Stomach (tissue), 7 donors: ENCODE measurements around the gene HNRNPK.

DNA sequence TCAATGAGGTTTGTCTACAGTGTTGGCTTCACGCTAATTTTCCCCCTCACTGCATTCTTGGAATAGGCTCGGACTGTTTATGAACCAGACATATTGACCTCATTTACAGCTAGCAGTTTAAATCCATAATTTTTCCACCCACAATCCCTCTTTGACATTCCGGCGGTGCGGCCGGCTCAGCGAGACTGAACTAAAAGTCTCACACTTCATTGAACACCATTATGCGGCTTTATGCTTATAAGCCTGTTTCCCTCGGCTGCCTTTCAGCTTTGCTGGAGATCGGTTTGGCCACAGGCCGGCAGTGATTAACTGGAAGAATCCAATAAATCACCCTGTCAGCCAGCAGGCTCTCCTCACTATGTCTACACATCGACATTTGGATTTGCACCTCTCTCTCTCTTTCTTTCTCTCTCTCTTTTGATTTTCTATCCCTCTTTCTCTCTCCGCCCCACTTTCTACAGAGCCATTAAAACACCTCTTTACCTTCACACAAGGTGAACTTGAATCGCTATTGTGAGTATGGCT is 315.0 kb upstream of the TLE4 start:
- PRO-cap = no peak
- RAMPAGE, long total RNA, 5 experiments = no peak in any of the 5 experiments
- RRBS = 3% methylated on average over 4 of the region's 14 CpGs

- PRO-cap = no peak
- RAMPAGE, long total RNA, 5 experiments = start-site peak on the plus strand in 1 of 5 experiments, at chr9:79591117-79591190 at its widest, 5 reads per replicate
- RRBS = no CpG with 5 or more reads among the region's 3 CpGs
Observed at GRCh38 chr9:79590914-79591778, 19.4 kb downstream of the TLE4 start.

- PRO-cap = no peak
- RAMPAGE, long total RNA, 5 experiments = start-site peak on the plus strand in 1 of 5 experiments, at chr9:79701410-79701814 at its widest, 6 reads per replicate
- RRBS = no CpG with 5 or more reads among the region's 2 CpGs
Observed at GRCh38 chr9:79701425-79702024, 129.8 kb downstream of the TLE4 start.

DNA sequence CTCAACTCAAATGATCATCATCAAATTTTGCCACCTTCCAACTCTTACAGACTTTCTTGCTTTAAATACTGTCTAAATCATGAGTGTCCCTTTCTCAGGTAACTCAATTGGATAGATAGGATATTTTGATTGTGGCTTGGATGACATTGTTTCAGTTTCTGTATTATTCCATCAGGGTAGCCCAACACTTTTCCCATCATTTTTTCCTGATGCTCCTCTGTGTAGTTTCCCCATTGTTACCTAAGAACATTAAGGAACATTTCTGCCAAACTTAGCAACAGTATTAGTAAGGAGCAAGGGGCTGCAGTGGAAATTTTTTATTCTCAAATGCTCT is 212.2 kb downstream of the TLE4 start:
- PRO-cap = unidirectional peak, plus-strand start at position 123 of the sequence
- RAMPAGE, long total RNA, 5 experiments = no peak in any of the 5 experiments

GRCh38 chr9:80134443-80134845 is 562.7 kb downstream of the TLE4 start:
- PRO-cap = no peak
- RAMPAGE, long total RNA, 5 experiments = no peak in any of the 5 experiments
- RRBS = no CpG with 5 or more reads among the region's 2 CpGs

GRCh38 chr9:81183953-81184511 is 505.3 kb downstream of the TLE1 start:
- PRO-cap = no peak
- RAMPAGE, long total RNA, 5 experiments = no peak in any of the 5 experiments
- RRBS = no CpG with 5 or more reads among the region's 2 CpGs

DNA sequence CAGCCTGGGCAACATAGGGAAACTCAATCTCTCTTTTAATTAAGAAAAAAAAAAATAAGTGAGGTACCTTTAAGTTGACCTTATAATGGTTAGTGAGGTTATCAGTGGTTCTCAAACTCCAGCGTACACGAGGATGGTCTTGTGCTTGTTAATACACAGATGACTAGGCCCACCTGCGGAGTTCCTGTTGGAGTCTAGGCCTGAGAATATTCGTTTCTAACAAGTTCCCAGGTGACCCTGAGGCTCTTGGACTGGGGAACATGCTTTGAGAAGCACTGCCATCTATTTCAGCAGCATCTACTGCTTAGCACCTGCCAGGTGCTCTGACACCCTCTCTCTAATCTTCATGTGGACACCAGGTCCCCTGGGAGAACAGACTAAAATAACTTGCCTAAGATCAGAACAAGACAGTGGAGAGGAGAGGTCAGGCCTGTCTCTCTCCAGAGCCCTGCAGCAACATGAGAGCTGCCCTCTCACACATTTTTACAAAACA is 24.6 kb downstream of the TLE1 start:
- PRO-cap = no peak
- RAMPAGE, long total RNA, 5 experiments = no peak in any of the 5 experiments
- RRBS = no CpG with 5 or more reads among the region's 4 CpGs

DNA sequence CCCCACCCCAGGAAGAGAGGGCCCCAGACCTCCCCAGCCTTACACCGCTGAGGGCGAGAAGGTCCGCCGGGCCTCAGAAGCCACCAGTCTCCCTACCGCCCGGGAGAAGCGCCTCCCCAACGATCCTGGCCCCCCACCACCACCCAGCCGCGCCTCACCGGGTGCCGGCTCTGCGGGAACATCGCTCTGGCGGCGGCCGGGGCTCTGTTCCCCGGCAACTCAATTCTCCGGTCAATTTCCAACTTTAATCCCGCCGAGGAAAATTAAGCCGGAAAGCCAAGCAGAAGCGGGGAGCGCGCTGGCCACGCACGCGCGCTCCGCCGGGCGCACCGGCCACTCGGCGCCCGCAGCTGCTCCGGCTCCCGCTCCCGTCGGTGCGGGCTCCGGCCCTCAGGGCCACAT is 1.3 kb downstream of the TLE1 start:
- PRO-cap = no peak
- RAMPAGE, long total RNA, 5 experiments = no peak in any of the 5 experiments
- RRBS = 2% methylated on average over 16 of the region's 42 CpGs

GRCh38 chr9:81879218-81879634 is 49.0 kb upstream of the SPATA31D4 start:
- PRO-cap = no peak
- RAMPAGE, long total RNA, 5 experiments = no peak in any of the 5 experiments
- RRBS = no CpG with 5 or more reads among the region's 3 CpGs

DNA sequence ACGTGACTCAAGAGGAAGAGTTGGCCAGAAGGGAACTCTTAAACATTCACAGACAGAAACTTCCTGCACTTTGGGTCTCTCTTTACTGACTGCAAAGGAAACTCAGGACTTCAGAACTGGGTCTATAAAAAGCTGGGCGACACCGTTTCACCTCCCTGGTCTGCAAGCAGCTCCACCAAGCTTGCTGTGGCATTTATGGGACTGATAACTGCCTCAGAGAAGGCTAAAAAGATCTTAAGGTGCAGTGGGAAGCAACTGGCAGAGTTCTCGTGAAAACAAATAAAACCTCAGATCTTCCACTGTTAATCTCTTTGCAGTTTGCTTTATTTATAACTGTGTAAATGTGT is 48.6 kb upstream of the SPATA31D4 start:
- PRO-cap = no peak
- RAMPAGE, long total RNA, 5 experiments = no peak in any of the 5 experiments
- RRBS = no CpG with 5 or more reads among the region's 4 CpGs

DNA sequence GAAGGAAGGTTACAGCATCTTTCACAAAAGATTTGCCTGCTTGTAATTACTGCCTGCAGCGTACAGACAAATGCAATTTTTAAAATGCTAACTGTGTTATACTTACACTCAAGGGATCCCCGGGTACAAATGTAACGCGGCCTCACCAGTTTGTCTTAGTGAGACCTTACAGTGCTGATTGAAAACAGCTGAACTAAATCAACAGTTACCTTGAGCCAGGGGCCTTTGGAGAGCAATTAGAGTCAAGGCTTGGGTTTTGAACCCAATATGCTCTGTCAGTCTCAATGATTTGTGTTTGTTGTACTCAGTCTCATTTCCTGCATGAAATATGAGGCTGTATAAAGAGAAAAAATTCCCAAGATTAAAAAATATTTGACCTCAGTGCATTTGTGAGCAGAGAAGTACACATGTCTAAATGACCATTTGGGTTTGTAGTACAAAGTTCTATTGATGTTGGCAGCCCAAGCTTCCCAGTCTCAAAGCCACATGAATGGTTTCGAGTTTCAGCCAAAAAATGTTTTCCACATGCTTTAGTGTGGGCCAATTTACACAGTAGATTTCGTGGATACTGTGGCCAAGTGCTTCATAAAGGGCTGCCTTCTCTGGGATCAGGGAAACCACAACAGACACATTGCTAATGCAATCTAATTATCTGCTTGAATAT is 500.0 kb downstream of the SPATA31D1 start:
- PRO-cap = no peak
- RAMPAGE, long total RNA, 5 experiments = no peak in any of the 5 experiments
- RRBS = no CpG with 5 or more reads among the region's 6 CpGs

GRCh38 chr9:82601135-82601688 is 461.7 kb downstream of the RASEF start:
- PRO-cap = no peak
- RAMPAGE, long total RNA, 5 experiments = no peak in any of the 5 experiments
- RRBS = no CpG with 5 or more reads among the region's 5 CpGs

- PRO-cap = no peak
- RAMPAGE, long total RNA, 5 experiments = no peak in any of the 5 experiments
- RRBS = no CpG with 5 or more reads among the region's 9 CpGs
Observed at GRCh38 chr9:82884024-82884490, 178.9 kb downstream of the RASEF start.

- PRO-cap = unidirectional peak, plus-strand start at chr9:83219345
- RAMPAGE, long total RNA, 5 experiments = start-site peak on the plus strand in 3 of 5 experiments, at chr9:83219308-83219366 at its widest, 12 to 92 reads per replicate; start-site peak on the minus strand in 1 of 5 experiments, at chr9:83219211-83219224 at its widest, 23 reads per replicate
- RRBS = 2% methylated on average over 4 of the region's 30 CpGs
Observed at GRCh38 chr9:83218933-83219602, 156.1 kb upstream of the RASEF start.

DNA sequence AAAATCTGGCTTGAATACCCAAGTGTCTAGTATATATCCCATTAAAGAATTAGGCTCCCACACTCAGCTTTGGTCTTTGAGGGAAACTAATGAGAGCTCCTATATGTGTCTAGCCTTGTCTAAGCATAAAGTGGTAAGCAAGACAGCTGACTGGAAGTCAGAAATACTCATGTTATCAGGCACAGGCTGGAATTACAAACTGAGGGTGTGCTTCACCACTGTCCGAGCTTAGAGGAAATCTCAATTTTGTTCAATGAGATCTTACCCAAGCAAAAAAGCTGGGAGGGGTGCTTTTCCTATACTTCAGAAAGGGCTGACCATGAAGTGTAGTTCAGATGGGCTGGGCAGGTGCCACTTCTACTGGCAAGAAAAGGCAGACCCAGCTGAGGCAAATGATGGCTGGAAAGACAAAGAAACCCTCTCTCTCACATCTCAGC is 33.4 kb downstream of the IDNK start:
- PRO-cap = no peak
- RAMPAGE, long total RNA, 5 experiments = no peak in any of the 5 experiments
- RRBS = no CpG with 5 or more reads among the region's 1 CpG

DNA sequence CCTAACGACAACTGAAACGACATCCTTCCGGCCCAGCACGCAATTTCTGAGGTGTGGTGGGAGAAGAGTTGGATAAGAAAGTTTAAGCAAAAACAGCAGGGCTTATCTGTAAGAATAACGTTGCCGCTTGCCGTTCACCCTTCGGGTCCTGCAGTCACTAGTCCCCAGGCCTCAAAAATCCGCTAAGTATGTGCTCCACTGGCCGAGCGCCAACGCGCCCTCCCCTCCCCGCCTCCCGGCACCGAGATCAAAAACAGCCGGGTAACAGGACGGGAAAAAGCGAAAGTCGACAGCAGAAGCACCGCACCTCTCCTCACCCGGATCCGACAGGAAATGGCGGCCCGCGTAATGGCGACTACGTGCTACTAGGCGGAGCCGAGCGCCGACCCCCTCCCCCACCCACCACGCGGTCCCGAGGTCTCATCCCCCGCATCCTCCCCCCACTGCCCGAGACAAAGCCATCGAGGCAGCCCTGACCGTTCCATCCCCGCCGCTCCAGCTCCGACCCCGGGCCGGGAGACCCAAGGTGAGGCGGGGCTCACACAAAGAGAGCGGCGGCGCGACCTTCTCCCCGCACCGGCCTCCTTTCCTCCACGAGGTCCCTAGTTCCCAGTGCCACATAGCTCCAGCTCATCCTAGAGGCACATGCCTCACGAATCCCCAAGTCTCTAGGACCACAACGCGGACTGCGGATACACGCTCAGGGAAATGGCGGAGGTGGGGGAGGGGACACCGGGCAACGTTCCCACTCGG is 545 bp downstream of the HNRNPK start:
- PRO-cap = bidirectional peak, plus-strand start at position 275 of the sequence, minus-strand start at position 325 of the sequence
- RAMPAGE, long total RNA, 5 experiments = no peak in any of the 5 experiments
- RRBS = 2% methylated on average over 17 of the region's 61 CpGs

DNA sequence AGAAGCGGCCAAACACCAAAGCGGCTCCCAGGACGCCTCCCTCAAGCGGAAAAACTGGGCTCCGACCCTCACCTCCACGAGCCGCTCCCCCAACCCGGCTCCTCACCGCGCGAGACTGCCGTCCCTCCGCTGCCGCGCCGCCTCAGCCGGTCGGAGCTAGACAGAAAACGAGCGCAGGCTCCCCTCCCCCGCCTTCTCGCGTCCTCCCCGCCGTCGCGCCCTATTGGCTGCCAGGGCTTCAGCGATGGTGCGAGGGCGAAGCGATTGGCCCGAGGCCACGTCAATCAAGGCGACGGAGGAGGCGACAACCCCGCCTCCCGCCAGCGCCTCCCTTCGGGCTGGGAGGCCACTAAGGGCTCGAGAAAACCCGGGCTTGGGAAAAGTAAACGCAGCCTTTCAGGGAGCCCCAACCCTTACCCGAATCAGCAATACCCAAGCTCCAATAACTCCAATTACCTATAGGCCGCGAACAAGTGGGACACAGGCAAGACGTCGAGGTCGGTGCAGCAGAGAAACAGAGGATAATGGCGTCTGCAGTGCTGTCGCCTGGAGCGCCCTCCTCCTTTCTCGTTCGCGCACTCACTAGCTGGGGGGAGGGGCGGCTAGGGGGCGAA is at the start of gene HNRNPK:
TSS of gene HNRNPK (minus strand) at position 169 of the 614 bp plus-strand sequence.
- PRO-cap = bidirectional peak, plus-strand start at position 360 of the sequence, minus-strand start at position 198 of the sequence; bidirectional peak, plus-strand start outside the sequence, minus-strand start at position 569 of the sequence
- RAMPAGE, long total RNA, 5 experiments = start-site peak on the minus strand in 5 of 5 experiments, centred at positions 142 to 554 of the sequence, 516 to 31,637 reads per replicate
- RRBS = 1% methylated on average over 14 of the region's 57 CpGs

DNA sequence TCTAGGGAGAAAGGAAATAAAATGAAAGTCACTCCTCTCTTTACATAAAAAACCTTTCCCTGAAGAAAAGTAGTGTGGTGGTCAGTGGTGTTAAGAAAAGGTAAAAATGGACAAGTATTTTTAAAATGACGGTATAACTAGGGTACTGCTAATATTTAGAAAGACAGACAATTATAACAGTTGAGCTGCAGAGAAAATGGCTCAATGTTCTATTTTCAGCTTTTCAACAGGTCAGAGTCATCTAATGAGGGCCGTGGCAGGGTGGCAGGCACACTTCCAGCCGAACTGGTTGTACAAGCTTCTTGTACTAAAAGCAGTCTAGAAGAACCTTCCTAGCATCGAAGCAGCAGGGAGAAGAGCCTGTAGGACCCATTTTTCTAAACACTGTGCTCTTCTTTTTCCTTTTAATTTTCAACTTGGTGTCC is 85.7 kb downstream of the SLC28A3 start:
- PRO-cap = no peak
- RAMPAGE, long total RNA, 5 experiments = no peak in any of the 5 experiments
- RRBS = no CpG with 5 or more reads among the region's 4 CpGs

DNA sequence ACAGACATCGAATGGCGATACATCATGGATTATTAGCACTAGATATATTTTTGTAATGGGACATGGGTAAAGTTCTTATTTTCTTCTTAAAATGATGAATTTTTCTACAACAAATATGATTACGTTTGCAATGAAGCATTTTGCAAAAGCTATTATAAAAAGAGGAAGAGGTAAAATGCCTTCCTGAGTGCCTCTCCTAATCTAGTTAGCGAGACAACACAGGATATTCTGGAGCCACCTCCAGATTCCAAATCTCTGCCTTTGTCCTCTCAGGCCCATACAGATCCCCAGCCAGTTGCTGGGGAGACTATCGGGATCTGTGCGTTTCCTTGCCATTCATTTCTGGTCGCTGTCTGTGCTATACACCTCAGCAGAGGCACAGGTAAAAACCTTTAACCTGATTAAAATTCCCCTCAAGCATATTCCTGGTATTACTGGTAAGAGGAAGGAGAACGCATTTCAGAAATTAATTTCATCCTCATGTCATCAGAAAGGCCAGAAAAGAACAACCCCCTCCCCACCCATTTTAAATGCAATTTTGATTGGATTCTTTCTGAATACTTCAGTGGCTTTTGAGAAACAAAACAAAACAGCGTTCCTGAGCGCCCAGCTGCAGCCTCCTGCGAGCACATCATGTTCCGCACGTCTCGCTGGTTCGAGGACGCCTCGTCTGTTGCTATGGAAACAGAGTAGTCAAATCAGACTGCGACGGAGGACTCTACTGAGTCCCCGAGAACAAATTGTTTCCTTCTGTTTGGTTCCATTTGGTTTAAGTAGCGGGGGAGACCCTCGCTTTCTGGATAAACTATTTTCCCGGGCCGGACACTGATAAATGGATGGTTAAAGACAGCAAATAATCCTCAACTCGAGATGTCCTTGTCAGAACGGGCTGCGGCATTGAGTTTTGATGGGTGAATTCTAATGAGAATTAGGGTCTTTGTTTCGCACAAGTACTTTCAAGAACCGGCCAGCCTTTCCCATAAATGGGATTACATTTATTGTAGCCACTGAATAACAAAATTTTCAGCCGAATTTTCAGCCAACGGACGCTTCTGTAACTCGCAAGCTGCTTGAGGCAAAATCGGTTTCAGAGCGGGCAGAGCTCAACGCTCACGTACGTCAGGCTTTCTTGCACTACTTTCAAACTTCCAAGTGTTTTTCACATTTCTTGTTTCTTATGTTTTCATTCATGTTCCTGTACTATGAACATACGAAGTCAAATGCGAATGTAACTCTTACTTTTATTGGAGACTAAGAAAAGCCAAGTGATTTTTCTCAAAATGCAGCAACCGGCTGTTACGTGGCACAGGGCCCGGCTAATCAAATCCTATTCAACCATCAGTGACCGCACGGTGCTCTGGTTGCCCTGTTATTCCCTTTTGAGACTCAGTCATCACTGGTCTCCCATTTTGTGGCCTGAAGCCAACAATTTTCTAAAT is 69.0 kb downstream of the SLC28A3 start:
- PRO-cap = unidirectional peak, plus-strand start at position 701 of the sequence
- RAMPAGE, long total RNA, 5 experiments = no peak in any of the 5 experiments
- RRBS = no CpG with 5 or more reads among the region's 45 CpGs

GRCh38 chr9:84368213-84368871 is 27.8 kb upstream of the SLC28A3 start:
- PRO-cap = no peak
- RAMPAGE, long total RNA, 5 experiments = no peak in any of the 5 experiments
- RRBS = no CpG with 5 or more reads among the region's 4 CpGs